ENCODE data around the gene CHST15.

GRCh38 chr10:123875741-123875977 lies 15.9 kb downstream of the CPXM2 start:
- PRO-cap, 4 experiments: no peak in any of the 4 experiments
- RAMPAGE, long total RNA, 2 experiments: no peak in any of the 2 experiments

DNA sequence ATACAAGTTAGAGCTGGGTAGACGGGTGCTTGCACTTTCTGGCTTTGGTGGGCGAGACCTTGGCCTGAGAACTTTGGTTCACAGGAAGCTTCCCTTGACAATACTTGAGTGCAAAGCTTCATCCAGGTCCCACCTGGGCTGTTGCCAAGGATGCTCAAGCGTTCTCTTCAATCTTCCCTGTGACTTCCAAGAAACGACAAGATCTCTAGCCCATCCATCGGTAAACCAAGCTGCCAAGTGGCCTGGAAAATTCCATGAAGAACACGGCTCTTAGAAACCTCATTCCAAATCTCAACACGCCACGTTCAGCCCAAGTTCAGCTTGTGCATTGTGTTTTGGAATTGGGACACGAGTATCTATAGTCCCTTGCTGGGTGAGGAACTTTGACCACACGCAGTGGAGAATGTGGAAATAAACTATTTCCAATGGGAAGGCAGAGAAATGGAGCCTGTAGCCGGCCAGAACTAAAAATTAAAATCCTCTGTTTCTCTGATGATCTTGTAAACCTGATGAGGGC lies 84.7 kb downstream of the CHST15 start:
- PRO-cap, 4 experiments: no peak in any of the 4 experiments
- RAMPAGE, long total RNA, 2 experiments: no peak in any of the 2 experiments

- PRO-cap, 4 experiments: peak in 1 of 4 experiments; most common minus-strand start chr10:124010270 (in 1)
- RAMPAGE, long total RNA, 2 experiments: no peak in any of the 2 experiments
Measured at GRCh38 chr10:124009980-124010445, 83.4 kb downstream of the CHST15 start.

- PRO-cap, 4 experiments: peak in 3 of 4 experiments; most common plus-strand start chr10:124044814 (in 3); most common minus-strand start chr10:124044665 (in 3)
- RAMPAGE, long total RNA, 2 experiments: no peak in any of the 2 experiments
Measured at GRCh38 chr10:124044496-124045324, 48.7 kb downstream of the CHST15 start.

- PRO-cap, 4 experiments: no peak in any of the 4 experiments
- RAMPAGE, long total RNA, 2 experiments: no peak in any of the 2 experiments
Measured at GRCh38 chr10:124079579-124080280, 13.7 kb downstream of the CHST15 start.

- PRO-cap, 4 experiments: no peak in any of the 4 experiments
- RAMPAGE, long total RNA, 2 experiments: no peak in any of the 2 experiments
Measured at GRCh38 chr10:124090557-124091178, 2.7 kb downstream of the CHST15 start.

DNA sequence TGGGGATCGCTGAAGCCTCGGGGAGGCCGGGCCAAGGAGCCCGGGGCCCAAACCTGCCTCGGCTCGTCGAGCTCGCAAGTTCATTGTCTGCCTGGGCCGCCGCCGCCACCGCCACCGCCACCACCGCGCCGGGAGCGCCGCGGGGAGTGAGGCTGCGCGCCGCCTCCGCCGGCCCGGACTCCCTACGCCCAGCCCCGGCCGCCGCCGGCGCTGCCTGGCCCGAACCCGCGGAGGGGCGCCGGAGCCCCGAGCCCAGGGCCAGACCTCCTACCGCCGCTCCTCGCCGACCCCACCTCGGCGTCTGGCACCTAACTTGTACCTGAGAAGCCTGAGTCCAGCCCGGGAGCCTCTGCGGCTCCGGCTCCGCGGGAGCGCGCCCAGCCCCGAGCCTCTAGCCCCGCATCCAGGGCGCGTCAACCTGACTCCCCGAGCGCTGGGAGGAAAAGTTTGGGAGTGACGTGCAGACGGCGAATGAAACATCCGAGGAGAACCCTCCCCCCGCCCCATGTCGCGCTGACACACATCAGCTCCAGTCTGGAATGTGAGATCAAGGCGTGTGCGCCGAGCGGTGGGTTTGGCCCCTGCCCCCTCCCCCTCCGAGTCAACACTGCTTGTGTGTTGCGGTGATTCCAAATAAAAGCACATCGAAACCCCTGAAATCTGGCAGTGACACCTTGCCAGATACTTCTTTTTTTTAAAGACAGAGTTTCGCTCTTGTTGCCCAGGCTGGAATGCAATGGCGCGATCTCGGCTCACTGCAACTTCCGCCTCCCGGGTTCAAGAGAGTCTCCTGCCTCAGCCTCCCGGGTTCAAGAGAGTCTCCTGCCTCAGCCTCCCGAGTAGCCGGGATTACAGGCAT lies at the start of gene CHST15:
Gene CHST15, minus strand, starts transcription at position 449 of the 859 bp plus-strand sequence.
- PRO-cap, 4 experiments: peak in 4 of 4 experiments; most common plus-strand start position 532 of the sequence (in 4); most common minus-strand start position 415 of the sequence (in 4)
- RAMPAGE, long total RNA, 2 experiments: start-site peak on the minus strand in 1 of 2 experiments, centred at position 403 of the sequence, 119 reads per replicate

DNA sequence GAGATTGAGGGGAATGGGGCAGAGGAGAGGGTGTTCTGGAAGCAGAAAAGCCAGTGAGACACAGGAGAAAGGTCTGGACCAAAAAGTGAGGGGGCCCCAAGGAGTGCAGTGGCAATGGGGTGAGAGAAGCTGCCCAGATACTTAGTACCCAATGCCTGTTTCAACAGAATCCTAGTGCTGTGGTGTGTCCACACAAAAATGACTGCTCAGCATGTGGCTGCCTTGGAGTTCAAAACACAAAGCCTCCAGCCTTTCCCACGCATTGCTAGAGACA lies 44.9 kb upstream of the CHST15 start:
- PRO-cap, 4 experiments: no peak in any of the 4 experiments
- RAMPAGE, long total RNA, 2 experiments: no peak in any of the 2 experiments

- PRO-cap, 4 experiments: no peak in any of the 4 experiments
- RAMPAGE, long total RNA, 2 experiments: no peak in any of the 2 experiments
Measured at GRCh38 chr10:124142991-124143467, 49.6 kb upstream of the CHST15 start.

DNA sequence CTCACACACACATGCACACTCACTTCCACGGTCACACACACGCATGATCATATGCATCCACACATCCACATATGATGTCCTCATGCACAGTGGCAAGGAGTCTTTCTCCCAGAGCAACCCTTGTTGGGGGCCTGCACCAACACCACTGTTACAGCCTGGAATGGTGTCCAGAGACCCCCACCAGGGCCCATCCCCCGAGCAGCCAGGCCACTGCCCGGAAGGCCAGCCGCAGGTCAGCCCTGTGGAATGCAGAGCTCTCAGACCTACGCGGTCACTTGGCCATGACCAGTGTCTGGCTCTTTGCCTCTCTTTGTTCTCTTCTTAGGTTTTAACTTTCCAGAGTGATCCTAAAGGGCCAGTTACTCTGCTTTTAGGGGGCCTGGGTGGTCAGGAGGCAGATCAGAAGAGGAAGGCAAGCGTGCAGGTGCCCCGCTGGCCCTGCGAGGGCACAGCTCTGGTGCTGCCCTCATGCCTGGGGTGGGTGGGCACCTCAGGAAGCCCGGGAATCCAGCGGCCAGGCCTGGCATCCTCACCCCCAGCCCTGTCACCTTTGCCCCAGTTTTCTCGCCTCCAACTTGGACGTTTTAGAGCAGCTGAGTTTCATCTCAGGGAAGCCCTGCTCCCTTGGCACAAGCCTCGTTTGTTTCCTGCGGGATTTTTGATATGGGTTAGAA lies 62.4 kb upstream of the CHST15 start:
- PRO-cap, 4 experiments: no peak in any of the 4 experiments
- RAMPAGE, long total RNA, 2 experiments: no peak in any of the 2 experiments

DNA sequence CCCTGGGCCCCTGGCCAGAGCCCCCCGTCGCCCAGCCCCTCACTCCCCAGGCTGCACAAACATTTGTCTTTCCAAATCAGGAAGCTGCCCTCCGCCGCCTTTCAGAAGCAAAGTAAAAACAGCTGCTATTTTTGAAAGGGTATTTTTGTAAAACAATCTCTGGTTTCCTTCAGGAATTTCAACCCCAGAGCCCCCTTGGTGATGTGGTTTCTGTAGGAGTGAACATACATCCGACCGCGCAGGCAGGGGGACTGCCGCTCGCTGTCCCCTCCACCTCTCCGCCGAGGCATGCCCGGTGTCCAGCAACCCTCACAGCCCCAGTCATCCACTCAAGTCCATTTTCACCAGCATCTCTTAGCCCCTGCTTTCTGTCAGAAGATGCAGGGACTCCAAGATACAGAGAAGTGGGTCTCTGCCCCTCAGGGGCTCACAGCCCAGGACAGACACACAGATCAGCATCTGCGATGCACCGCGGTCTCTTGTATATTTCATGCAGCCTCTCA lies 128.6 kb upstream of the CHST15 start:
- PRO-cap, 4 experiments: no peak in any of the 4 experiments
- RAMPAGE, long total RNA, 2 experiments: no peak in any of the 2 experiments

GRCh38 chr10:124534111-124535051 lies 72.8 kb downstream of the LHPP start:
- PRO-cap, 4 experiments: peak in 1 of 4 experiments; most common plus-strand start chr10:124534632 (in 1)
- RAMPAGE, long total RNA, 2 experiments: no peak in any of the 2 experiments

- PRO-cap, 4 experiments: no peak in any of the 4 experiments
- RAMPAGE, long total RNA, 2 experiments: no peak in any of the 2 experiments
Measured at GRCh38 chr10:124617239-124618042, 126.7 kb downstream of the FAM53B start.

DNA sequence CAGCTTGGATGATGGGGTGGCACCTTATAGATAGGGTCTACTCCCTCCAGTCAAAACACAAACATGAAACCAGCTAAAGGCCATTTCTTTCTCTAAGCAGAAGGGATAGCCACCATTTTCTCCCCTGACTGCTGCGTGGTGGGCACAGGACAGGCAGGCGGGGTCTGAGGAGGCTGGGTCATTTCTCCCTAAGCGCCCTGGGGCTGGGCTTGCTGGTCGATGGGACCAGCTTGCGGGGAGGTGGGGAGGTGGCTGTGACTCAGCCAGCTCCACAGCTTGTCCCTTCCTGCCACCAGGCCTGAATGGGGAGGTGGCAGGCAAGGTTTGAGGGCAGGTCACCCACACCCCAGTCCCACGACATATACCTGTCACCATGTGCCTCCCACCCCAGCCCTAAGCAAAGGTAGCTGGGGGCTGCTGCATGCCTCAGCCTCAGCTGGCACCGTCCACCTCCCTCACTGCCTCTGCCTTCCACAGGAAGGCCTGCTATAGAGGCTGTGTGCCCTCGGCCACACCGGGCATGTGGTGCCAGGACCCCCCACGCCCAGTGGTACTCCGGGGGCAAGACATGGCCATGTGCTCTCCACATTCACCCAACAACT lies 123.4 kb downstream of the FAM53B start:
- PRO-cap, 4 experiments: no peak in any of the 4 experiments
- RAMPAGE, long total RNA, 2 experiments: no peak in any of the 2 experiments

- PRO-cap, 4 experiments: peak in 2 of 4 experiments; most common plus-strand start chr10:124636988 (in 2); most common minus-strand start chr10:124636859 (in 1)
- RAMPAGE, long total RNA, 2 experiments: no peak in any of the 2 experiments
Measured at GRCh38 chr10:124636779-124637243, 107.4 kb downstream of the FAM53B start.

DNA sequence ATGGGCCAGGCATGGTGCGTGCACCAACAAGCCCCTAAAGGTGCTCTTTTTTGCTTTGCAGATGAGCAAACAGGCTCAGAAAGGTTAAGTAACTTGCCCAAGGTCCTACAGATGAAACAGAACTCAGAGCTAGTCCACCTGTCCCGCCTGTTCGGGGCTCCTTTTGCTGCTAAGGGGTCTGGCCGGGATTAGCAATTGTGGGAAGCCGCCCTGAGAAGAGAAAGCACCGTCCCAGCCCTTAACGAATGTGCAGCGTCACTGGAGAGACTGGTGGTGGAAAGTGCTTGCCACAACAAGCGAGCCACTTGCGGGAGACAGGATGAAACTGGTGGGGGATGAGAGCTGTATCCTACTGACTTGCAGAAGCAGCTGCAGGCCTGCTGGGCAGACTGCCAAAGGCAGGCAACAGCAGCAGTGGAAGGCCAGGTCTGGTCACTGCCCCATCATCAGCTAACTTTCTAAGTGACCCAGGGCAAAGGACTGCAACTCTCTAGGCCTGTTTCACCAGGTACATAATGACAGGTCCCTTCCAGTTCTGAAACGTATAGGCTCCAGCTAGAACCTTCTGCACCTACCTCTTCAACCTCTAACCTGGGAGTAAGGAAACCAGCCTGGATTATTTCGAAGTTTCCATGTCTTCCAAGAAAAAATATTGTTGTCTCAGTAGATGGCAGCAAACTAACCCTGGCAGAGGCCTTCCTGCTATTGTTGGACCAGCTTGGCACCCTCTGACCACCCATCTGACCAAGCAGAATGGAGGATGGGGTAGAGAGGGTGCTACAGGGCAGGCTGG lies 95.4 kb downstream of the FAM53B start:
- PRO-cap, 4 experiments: no peak in any of the 4 experiments
- RAMPAGE, long total RNA, 2 experiments: no peak in any of the 2 experiments

GRCh38 chr10:124650843-124651611 lies 93.2 kb downstream of the FAM53B start:
- PRO-cap, 4 experiments: no peak in any of the 4 experiments
- RAMPAGE, long total RNA, 2 experiments: no peak in any of the 2 experiments

DNA sequence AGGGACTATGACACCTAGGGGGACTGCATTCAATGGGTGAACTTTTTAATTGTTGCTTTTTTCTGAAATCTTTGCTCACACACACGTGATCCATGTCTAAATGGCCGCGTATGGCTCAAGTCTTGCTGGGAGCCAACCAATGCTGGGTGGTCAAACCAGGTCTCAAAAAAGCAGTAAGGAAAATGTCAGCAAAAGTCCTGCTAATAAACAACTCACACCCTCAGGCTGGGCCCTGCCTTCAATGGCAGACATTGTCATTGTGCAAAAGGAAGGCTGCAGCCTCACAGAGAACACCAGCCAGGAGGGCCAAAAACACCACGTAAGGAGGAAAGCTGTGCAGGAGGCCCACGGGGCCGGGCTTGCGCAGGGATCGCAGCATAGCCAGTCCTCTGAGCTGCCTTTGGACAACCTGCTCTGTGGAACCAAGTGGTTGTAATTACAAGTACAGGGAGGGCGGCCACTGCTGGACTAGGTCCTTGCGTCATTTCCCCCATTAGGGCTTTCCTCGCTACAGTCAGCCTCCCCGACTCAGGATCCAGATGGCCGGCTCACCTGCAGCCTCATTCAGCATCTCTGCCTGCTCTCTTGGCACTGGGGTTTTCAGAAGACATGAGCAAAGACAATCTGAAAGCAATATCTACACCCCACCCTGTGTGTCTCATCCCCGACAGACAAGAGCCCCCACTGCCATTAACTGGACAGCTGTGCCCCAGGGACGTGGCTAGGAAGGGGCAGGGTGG lies 66.9 kb downstream of the FAM53B start:
- PRO-cap, 4 experiments: no peak in any of the 4 experiments
- RAMPAGE, long total RNA, 2 experiments: no peak in any of the 2 experiments

GRCh38 chr10:124697612-124698148 lies 46.5 kb downstream of the FAM53B start:
- PRO-cap, 4 experiments: no peak in any of the 4 experiments
- RAMPAGE, long total RNA, 2 experiments: no peak in any of the 2 experiments

GRCh38 chr10:124864302-124865208 lies 62.9 kb downstream of the ABRAXAS2 start:
- PRO-cap, 4 experiments: peak in 4 of 4 experiments; most common plus-strand start chr10:124865092 (in 2); most common minus-strand start chr10:124864448 (in 2)
- RAMPAGE, long total RNA, 2 experiments: no peak in any of the 2 experiments

All from right lobe of liver (tissue), 4 donors.